ENCODE measurements around a stretch of chr15.

DNA sequence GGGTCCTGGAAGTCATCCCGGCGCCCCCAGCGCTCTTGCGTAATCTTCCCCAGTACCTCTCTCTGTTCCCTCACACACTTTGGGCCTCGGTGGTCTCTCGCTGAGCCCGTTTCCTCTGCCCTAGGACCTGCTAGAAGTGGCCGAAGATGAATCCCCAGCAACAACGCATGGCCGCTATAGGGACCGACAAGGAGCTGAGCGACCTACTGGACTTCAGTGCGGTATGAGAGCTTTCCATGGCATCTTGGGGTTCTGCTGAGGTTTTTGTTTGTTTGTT lies 1.3 kb downstream of the TCF12 start:
- PRO-cap, result no peak

DNA sequence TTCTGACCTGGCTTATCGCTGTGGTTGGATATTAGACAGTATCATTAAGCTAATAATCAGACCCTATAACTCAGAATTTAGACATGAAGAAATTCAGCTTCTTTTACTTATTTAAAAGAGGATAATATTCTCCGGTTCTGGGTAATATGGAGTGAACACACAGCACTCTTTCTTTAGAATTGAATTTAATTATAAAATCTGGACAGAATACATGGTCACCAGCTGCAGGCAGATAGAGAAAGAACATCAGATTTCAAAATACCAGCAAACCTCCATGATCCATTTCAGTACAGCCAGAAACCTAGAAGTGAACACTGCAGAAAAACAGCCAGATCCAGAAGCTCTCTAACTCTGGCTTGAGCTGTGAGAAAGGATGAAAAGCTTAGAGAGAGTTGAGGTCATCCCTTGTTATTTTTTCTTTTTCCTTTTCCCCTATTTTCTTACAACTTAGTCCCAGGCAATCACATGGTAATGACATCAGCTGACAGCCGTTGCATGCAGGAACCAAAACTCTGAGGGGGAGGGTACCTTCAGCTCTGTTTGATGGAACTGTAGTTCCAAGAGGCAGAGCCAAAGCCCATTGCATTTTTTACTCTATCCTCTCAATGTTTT lies 113.1 kb downstream of the TCF12 start:
- PRO-cap, result unidirectional peak, minus-strand start at position 353 of the sequence

DNA sequence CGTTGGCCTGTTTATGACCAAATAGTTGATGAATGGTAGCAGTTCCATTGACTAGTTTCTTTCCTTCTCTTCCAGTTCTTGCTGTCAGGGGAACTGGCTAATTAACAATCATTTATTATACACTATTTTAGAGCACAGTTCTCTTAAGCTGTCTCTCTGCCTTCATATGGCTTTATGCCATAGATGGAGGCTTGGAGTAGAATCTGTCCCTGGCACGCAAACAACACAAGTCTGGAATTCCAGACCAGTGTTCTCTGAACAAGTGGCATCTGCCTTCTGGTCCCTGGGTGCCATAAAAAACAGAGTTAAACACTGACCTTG lies 219.9 kb upstream of the CGNL1 start:
- PRO-cap, result no peak

- PRO-cap, result no peak
Measured at GRCh38 chr15:57219194-57219585, 157.1 kb upstream of the CGNL1 start.

GRCh38 chr15:57324364-57324916 lies 51.9 kb upstream of the CGNL1 start:
- PRO-cap, result no peak

GRCh38 chr15:57522142-57522735 lies 69.5 kb upstream of the MYZAP start:
- PRO-cap, result no peak

- PRO-cap, result no peak
Measured at GRCh38 chr15:57565197-57565935, 26.3 kb upstream of the MYZAP start.

- PRO-cap, result unidirectional peak, minus-strand start at chr15:58279247
Measured at GRCh38 chr15:58279197-58279561, 141.0 kb downstream of the AQP9 start.

- PRO-cap, result no peak
Measured at GRCh38 chr15:58285180-58285878, 146.5 kb upstream of the LIPC start.

- PRO-cap, result no peak
Measured at GRCh38 chr15:58444938-58445282, 13.1 kb downstream of the LIPC start.

- PRO-cap, result bidirectional peak, plus-strand start at chr15:58459295, minus-strand start at chr15:58459218
Measured at GRCh38 chr15:58458913-58459495, 27.2 kb downstream of the LIPC start.

DNA sequence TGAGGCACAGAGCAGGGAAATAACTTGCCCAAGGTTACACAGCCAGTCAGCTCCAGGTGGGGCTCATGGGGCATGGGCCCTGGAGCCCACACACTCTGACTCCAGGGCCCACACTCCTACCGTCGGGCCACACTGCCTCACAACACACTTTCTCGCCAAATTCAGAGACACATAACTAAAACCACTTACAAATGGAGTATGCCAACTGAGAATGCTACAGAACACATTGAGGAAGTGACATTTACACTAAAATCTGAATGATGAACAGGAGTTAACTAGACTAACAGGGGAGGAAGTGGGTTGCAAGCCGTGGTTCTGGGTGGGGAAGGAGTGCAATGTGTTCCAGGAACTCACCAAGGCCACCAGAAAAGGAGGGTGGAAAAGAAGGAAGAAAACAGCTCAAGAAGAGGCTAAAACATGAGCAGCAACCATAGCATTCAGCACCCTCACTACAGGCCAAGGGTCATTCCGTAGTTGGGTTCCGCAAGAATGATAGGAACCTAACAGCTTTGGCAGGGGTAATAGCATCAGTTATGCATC lies 52.9 kb downstream of the LIPC start:
- PRO-cap, result no peak

DNA sequence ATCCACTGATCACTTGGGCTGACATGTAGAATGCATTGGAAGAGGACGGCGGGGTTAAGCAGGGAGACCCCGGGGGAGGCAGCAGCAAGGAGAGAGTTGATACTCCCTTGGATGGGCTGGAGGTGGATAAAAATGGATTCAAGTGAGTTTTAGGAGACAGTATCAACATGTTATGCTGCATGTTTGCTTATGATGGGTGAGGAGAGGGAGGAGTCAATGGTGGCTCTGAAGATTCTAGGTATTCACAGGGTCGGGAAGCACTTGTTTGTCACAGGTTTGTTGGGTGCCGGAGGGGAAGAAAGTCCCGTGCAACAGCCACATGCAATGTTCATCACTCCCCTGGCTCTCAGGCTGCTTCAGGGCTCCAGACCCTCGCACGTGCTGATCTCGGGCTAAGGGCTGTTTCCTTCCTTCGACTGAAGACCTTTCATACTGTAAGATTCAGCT lies 53.4 kb downstream of the LIPC start:
- PRO-cap, result no peak

- PRO-cap, result no peak
Measured at GRCh38 chr15:58517142-58517448, 85.3 kb downstream of the LIPC start.

DNA sequence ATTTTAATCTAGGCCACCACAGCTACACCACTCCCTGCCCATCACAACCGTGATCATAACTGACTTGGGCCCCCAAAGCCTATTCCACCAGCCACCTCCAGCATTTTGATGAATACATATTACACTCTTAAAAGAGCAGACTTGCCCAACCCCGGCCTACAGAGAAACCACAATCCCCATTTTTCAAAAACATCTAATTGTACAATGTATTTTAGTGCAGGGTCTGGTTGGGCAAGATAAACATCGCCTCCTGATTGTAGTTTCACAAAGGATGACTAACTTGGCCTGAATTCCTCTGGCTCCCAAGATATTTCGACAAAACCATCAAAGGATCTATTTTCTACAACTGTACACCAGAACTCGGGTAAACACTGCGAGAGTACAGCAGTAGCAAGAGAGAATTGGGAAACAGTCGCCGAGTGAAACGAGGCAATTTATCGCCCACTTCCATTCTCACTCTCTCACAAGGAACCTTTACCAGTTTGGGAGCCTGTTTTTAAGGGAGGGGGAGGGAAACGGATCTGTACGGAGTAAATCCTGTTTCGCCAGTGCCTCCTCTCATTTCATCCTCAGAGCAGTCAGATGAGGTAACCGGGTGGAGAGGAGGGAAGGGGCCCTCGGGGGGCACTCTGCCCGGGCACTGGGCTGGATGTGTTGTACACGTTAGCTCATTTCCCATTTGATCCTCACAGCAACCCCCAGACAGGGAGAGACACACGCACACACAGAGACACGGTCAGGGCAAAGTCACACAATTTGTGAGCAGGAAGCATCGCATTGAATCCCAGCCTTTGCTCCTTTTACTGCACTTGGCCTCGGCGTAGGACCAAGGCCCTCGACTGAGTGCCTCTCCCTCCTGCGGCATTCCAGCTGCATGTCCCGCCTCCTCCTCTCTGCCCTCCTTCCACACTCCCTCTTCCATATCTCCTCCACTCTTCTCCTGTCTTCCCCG lies 120.1 kb downstream of the LIPC start:
- PRO-cap, result no peak

- PRO-cap, result no peak
Measured at GRCh38 chr15:58602084-58602820, 147.3 kb downstream of the ADAM10 start.

GRCh38 chr15:58604069-58605281 lies 145.0 kb downstream of the ADAM10 start:
- PRO-cap, result no peak

- PRO-cap, result no peak
Measured at GRCh38 chr15:58667003-58668219, 82.1 kb downstream of the ADAM10 start.

DNA sequence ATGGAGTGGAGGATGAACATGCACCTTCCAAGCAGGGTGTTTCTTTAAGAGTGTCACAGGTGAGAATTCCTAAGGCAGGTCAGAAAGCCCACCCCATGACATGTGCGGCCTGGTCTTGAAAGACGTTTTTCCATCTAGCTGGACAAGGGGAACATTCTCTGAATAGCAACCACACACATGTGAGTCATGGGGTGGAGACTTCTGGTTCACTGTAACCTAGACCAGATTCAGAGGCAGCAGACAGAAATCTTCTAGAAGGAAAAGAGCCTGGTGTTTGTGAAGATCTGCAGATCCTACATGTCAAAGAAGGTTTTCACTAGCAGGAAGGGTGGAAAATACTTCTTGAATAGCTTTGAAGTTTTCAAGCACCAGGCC lies 17.8 kb downstream of the ADAM10 start:
- PRO-cap, result no peak

DNA sequence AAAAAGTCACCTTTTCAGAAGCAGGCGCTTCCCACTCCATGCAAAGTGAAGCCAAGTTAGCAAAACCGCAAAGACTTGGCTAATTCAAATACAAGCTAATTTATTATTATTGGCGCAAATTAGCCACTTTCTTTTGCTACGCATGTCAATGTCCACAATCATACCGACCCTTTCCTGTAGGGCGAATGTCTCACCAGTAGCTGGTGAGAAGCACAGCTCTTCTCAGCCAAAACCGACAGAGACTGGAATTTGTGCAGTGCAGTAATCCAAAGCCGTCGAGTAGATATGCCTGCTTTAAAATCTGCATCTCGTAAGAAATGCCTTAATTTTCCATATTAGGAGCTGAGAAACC lies 657 bp upstream of the MINDY2 start:
- PRO-cap, result bidirectional peak, plus-strand start outside the sequence, minus-strand start at position 287 of the sequence

All from cardiac septum (tissue), 1 donor.